Mesangial cell (primary cell): ENCODE measurements around the genes LYZL1 and MAP3K8.

DNA sequence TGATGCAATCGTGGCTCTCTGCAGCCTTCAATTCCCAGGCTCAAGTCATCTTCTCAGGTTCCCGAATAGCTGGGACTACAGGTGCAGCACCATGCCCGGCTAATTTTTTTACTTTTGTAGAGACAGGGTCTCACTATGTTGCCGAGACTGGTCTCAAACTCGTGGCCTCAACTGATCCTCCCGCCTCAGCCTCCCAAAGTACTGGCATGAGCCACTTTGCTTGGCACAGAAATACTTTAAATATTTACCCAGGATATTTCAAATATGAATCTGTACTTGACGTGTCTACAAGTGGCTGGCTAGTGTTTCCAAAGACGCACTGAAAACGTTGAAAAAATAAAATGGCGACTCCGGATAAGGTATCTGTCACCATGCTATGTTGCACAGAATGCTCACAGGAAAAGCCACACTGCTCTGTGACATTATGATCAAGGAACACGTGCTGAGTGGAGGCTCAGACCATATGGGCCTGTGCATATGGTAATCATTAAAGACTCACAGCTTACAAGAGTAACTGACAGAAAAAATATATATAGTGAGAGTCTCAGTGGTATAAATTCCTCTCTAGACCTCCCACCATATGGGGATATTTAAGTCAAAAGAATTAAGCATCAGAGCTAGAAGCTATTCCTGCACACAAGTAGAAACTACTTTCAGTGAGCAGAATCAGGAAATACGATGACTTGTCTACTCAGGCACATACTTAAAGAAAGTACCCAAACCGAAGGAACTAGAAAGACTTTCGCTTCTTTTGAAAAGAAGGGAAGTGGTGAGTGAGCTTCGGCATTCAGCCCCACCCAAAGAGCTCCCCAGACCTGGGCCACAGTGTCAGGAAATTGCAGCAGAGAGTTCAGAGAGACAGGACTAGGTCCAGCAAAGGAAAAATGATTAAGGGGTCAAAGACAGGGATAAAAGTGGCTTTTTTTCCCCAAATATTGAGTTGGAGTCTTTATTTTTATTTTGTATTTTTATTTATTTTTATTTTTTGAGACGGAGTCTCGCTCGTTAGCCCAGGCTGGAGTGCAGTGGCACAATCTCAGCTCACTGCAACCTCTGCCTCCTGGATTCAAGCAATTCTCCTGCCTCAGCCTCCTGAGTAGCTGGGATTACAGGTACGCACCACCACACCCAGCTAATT lies 65.1 kb upstream of the MPP7 start:
- RAMPAGE, long total RNA, result no peak

GRCh38 chr10:28532507-28533085 lies 322 bp upstream of the WAC start:
- RAMPAGE, long total RNA, result start-site peak on the plus strand at chr10:28532801-28532862, 68 reads

DNA sequence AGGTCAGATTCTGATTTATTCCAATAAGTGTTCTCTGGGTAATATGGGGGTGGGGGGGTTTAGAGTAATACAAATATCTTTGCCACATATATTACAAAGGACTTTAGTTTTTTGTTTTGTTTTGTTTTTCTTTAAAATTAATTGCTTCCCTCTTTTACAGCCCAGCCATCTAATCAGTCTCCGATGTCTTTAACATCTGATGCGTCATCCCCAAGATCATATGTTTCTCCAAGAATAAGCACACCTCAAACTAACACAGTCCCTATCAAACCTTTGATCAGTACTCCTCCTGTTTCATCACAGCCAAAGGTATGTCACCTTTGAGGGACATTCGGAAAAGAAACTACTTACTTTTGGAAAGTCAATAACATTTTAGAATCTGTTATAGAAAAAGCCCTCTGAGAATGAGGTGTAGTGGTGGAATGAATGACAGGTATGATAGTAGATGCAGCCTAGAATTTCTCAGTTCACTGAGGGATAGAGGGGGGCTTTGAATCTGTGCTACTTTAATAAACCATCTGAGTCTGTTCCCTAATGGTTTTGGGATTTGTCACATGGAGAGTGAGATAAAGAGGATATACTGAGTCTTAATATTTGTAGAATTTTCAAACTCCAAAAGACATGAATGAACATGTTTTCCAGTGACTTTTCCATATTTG lies 65.6 kb upstream of the BAMBI start:
- RAMPAGE, long total RNA, result no peak

DNA sequence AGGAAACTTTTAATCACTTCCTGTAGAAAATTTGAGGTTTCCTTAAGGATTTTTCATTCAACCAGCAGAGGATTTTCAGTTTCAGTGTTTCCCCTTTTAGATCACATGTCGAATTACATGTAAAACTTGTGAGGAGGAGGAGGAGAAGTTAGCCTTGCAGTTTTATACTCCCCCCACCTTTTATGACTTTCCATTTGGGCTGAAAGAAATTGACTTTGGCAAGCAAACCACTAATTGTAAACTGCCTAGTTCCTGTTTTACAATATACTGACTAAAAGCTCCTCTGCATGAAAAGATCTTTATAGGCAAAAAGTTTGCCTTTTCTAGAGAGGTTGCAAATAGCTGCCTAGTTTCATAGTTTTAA lies 3.0 kb downstream of the BAMBI start:
- RAMPAGE, long total RNA, result no peak

DNA sequence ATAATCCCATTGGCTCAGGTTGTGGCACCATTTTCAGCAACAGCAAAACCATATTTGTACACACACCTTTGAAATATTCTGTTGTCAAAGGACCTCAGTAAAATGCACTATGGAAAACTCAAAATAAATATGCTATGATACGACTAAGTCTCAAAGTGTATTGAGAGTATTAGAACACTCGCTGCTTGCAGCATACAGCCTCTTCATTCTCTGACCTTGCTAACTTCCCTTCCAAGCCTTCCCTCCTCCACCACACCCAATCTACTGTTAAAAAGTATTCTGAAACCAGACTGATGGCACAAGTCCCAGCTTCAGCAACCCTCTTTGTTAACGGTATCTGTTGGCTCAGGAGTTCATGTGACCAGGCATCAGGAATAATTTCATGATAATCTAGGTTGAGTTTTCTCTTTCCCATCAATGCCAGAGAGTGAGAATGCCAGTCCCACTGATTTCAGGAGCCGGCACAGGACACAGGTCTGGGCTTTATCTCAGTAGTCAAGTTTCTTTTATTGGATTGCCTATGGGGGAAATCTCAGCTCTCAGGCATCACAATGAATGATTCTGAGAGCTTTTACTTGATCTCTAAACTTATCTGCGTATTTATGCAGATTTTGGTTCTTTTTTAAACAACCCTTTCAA lies 231.1 kb upstream of the LYZL1 start:
- RAMPAGE, long total RNA, result no peak

GRCh38 chr10:29288930-29289253 lies at the start of gene LYZL1:
LYZL1 (plus strand) TSS chr10:29289070.
- RAMPAGE, long total RNA, result no peak

DNA sequence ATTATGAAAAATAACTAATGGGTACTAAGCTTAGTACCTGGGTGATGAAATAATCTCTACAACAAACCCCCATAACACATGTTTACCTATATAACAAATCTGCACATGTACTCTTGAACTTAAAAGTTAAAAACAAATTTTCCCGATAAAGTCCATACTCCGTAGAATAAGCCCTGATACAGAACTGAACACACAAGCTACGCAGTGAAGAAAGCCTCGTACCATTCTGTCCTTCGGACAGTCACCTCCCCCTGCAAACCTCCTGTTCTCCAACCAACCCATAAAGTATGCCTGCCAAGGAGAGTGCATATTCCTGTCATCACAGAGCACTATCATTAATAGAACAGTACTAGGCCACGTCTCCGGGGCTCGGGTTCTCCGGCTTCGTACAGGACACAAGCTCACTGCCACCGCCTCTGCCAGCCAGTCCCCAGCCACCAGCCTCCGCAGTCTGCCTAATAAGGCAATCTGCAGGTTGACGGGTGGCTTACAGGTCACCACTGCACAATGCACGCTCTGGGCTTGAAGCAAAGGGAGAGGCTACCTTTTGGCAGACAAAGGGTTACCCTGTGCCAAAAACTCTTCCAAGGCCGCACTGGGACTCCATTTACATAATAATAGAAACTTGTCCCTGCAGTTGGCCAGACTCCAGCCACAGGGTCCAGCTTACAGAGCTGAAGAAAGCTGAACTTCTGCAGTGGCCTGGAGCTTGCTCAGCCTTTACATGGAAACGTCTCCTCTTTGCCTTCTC lies 47.7 kb downstream of the SVIL start:
- RAMPAGE, long total RNA, result no peak

GRCh38 chr10:29607470-29608042 lies 27.2 kb downstream of the SVIL start:
- RAMPAGE, long total RNA, result no peak

DNA sequence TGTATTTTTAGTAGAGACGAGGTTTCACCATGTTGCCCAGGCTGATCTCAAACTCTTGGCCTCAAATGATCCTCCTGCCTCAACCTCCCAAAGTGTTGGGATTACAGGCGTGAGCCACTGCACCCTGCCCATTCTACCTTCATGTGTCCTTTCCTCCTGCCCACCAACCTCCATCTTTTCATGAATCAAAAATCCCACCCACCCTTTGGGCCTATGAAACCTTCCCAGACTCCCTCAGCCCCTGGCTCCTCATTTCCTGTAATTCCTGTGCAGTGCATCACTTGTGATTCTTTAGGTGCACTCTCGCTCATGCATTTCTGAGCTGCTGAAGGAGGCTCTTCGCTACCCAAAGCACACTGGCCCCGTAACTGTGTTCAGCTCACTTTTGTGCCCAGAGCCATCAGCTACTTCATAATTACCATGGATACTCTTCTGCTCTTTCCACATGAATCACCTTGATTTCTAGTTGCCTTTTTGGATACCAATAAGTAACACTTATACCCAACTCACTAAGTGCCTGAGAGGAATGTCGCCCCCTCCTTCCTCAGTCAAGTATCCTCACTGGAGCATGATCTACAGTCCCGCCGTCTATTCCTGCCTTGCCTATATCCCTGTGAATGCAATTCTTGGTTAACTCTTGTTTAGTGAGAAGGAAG lies 24.1 kb downstream of the SVIL start:
- RAMPAGE, long total RNA, result no peak

- RAMPAGE, long total RNA, result no peak
Observed at GRCh38 chr10:29640239-29641100, 5.7 kb upstream of the SVIL start.

GRCh38 chr10:29681608-29682487 lies 47.1 kb upstream of the SVIL start:
- RAMPAGE, long total RNA, result no peak

GRCh38 chr10:29688015-29688507 lies 53.3 kb upstream of the SVIL start:
- RAMPAGE, long total RNA, result no peak

DNA sequence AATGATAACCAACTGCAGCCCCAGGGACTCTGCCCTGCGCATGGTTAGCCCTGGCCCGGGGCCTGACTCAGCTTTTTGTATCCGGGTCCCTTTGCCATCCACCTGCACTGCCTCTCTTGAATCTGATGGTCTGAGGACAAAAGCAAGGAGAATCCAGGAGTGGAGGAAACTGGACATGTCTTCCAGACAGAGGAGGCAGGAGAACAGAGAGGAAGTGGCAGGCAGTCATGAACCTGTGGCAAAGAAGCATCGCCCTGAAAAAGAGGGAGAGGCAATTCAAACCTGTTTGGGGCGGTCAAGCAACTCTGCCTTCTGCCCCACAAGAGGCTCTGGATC lies 147.6 kb upstream of the SVIL start:
- RAMPAGE, long total RNA, result no peak

DNA sequence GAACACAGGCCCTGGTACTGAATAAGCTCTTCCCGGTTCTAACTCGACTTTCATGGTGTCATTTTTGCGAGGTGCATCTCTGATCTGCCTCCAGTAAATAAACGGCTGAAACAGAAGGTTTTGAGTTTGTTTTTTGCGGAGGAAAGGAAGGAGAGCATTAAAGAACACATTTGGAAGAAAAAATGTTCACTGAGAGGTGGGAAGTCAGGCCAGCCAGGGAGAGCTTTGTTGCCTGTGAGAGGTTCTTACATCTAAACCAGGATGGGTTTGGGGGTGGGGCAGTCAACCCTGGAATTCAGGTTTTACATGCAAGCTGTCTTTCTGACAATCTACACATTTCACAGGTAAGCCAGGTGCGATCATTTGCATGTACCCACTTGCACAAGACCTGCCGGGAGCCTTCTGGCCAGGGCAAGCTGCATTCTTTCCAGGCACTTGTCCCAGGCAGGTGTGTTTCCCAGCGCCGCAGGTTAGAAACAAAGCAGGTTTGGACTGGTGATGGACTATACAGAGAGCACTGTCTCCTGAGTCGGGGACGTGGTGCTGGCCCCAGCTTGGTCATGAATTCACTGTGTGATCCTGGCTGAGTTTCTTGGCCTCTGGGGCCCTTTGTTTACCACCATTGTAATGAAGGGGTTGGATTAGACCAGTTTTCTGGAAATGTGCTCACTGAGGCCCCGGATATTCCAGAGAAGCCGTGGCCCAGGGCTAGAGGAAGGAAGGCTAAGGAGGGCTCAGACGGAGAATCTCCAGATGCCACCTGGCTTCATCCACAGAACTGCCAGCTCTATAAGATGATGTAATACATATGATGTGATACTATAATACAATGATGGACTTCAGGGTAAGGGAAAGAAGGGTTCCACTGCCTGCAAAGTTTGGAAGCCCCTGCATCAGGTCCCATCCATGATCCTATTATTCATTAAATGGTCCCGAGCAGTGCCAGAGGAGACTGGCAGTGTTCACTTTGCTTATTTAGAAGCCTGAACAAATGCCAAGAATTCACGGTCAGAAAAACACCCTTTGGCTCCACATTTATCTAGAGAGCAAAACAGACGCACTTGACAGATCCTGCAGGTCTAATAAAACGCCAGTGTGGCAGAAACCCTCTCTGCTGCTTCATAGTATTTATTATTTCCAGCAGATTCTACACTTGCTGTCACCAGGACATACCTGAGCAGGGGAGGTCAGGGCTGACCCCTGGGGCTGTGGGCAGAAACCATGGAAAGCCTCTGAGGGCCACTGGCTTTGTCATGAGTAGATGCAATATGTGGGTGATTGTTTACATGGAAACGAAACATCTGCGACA lies 205.3 kb upstream of the SVIL start:
- RAMPAGE, long total RNA, result no peak

GRCh38 chr10:29947697-29948066 lies 111.7 kb downstream of the JCAD start:
- RAMPAGE, long total RNA, result no peak

GRCh38 chr10:30056975-30057833 lies 2.2 kb downstream of the JCAD start:
- RAMPAGE, long total RNA, result no peak

DNA sequence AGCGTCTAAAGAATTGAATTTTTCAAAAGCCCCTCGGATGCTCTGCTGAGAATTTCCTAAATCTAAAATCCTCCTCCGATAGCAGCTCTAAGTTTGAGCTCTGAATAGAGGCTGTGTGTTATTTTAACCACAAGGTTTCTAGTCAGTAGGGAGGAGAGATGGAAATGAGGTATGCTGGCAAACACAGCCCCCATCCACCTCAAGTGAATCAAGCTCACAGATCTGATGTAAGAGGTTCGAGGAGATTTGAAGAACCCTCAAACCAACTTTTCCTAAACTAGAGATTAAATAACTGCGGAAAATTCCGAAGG lies 56.0 kb upstream of the JCAD start:
- RAMPAGE, long total RNA, result no peak

- RAMPAGE, long total RNA, result no peak
Observed at GRCh38 chr10:30422167-30422713, 11.7 kb upstream of the MAP3K8 start.

GRCh38 chr10:30433740-30434237 lies at the start of gene MAP3K8:
MAP3K8 (plus strand) TSS chr10:30434184.
- RAMPAGE, long total RNA, result no peak

DNA sequence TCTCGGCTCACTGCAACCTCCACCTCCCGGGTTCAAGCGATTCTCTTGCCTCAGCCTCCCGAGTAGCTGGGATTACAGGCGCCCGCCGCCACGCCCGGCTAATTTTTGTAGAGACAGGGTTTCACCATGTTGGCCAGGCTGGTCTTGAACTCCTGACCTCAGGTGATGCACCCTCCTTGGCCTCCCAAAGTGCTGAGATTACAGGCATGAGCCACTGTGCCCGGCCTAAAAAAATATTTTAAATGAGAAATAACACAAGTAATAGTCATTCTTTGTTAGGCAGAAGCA lies 1.6 kb downstream of the MAP3K8 start:
- RAMPAGE, long total RNA, result no peak